Cardiac atrium fibroblast (primary cell): ENCODE measurements around a stretch of chr12.

DNA sequence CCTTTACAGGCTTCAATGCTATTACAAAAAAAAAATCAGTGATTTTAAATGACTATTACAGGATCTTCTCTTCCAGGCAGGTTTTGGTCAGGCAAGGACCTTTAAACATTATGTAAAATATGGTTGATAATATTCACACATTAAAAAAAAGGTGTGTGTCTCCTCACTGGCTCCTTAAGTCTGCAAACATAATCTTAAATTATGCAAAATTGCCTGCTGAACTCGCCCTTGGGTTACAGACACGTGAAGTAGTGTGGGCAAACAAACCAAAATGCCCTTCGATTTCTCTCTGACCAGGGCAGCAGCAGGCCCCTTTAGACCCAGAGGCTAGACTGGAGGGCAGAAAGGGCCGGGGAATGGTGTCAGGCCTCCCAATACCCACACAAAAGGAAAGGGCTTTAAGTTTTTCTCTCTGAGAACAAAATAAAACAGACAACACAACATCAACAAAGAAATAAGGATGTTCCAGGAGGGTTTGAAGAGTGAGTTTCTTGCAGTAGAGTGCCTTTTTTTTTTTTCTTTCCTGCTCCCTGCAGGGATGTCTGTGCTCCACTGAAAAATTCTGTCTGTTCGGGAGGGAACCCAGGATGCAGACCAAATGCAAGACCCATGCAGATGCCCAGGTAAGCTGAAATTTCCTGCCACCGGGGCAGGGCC, 1.8 kb downstream of the TBX3 start:
- RAMPAGE, long total RNA: no peak

GRCh38 chr12:114685862-114686368, 1.9 kb upstream of the TBX3 start:
- RAMPAGE, long total RNA: no peak

- RAMPAGE, long total RNA: no peak
Measured at GRCh38 chr12:115761086-115761741, 516.3 kb downstream of the MED13L start.

- RAMPAGE, long total RNA: no peak
Measured at GRCh38 chr12:116008223-116009378, 268.9 kb downstream of the MED13L start.

DNA sequence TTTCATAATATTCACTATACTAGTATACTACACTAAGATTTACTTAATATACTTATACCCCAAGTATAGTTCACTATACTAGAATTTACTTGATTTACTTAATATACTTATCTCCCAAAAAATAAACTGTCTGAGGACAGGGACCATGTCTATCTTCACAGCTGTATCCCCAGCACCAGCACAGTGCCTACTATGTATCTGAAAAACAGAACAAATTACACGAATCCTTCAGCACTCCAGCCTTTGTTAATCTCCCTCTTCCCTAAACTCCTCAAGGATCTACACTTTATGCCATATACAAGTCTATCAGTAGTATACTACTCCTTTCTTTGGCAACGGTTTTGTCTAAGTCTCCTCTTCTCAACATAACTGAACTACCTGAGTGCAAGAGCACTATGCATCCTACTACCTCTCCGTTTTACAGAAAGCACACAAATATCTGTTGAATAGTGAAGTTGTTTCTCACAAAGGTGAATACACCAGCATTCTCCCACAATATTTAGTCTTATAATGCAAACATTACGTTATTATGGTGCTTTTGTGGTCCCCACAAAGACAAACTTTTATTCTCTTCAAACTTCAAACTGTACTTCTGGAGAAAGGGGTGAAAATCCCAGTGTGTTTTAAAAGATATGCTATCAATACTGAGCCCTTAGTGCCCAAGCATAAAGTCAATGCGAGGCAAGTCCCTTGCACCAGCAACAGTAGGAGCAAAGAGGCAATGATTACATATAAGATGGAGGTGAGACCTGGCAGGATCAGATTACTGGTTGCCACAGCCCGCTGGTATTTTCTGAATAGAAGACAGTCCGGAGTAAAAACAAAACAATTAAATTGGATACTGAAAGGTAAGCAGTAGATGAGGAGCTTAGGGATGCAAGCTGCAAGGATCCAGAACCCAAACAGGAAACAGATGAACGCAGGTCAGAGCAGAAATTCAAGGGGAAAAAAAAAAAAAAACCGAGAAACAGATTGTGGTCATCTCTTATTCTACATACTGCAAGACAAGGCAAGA, 120.0 kb downstream of the MED13L start:
- RAMPAGE, long total RNA: no peak

DNA sequence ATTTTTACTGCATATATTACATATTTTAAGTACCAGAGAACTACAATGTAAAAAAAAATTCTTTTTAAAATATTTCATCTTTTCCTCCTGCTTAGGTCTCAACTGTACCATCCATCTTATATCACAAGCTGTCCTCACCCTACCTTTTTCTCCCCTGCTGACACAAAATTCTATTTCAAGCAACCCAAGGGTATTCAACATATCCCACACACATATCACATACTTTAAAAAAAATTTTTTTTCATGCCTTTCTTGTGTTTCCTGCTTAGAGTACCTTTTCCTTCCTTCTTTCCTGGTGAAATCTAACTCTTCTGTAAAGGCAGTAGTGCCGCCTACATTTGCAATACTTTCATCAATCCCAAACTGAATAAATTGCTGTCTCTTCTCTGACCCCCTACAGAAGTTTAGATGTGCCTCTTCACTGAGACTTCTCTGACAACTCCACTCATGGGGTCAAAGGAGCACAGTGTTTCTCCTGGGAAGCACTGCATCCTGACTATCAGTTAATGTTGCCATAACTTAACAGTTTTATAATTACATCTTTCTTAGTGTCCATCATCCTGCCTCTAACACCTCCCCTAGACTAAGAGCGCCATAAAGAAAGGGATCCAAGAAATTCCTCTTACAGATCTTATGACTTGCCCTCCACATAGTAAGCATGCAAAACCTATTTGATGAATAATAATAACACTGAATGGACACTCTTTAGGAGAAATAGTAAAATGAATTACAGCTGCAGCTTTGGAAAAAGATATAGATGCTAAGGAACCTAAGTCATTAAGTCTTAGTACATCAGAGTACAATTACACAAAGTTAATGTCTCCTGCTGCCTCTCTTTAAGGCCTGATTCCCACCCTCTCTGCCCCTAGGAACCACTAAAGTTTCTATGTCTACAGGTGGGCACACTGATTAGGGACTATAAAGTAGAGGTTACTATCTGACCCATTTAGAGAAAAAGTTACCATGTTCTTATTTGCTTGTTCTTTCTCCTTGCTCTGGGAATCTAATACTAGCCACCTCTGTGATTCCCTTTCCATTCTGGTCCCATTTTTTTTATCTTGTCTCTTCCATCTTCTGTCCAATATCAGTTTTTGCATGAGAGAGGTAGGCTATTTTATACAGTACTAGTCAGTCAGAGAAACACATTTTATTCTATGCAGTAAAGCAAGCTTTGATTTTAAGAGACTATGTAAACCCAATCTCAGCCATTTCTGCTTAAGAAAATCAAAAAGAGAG, 79.0 kb downstream of the MED13L start:
- RAMPAGE, long total RNA: no peak

DNA sequence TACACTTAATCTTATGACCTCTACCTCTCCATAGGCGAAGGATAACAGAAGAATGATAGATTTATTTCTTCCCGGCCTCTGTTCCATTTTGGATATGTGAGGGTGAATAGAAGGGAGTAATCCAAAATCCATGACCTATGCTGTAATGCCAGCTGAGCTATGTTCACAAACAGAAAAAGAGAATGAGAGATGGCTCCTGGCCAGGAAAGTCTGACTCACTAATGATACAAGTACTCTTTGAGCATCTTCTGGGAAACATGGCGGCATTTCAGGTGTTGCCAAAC, 55.2 kb downstream of the MED13L start:
- RAMPAGE, long total RNA: no peak

DNA sequence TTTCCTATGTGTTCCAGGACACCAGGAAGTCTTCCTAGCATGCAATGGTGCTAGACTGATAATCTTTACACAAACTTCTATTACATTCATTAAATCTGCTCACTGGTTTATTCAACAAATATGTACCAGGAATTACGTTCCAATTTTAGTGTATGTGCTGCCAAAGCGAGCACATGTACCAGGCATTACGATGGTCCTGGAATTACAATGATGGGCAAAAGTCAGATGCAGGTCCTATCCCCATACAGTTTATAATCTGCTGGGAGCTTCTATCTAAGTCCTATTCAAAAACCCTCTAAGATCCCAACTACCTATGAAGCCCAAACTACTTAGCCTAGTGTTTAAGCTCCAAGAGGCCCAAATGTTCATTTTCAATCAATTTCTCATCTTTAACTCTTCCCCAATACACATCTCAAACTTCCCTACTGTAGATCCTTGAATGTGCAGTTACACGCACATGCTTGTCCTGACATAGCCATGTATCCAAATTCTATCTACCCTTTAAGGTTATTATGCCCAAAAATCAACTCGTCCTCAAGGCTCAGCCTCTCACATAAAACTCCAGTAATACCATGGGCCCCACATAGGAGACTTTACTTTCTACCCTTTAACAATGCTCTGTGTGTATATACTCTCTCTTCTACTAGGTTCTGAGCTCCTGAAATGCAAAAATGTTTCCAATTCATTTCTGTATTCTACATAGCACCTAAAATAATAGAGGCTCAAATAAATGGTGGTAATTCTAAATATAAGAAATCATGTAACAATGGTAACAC, 53.4 kb downstream of the MED13L start:
- RAMPAGE, long total RNA: no peak

- RAMPAGE, long total RNA: no peak
Measured at GRCh38 chr12:116267299-116268029, 10.0 kb downstream of the MED13L start.

- RAMPAGE, long total RNA: no peak
Measured at GRCh38 chr12:116406416-116407037, 129.0 kb upstream of the MED13L start.

DNA sequence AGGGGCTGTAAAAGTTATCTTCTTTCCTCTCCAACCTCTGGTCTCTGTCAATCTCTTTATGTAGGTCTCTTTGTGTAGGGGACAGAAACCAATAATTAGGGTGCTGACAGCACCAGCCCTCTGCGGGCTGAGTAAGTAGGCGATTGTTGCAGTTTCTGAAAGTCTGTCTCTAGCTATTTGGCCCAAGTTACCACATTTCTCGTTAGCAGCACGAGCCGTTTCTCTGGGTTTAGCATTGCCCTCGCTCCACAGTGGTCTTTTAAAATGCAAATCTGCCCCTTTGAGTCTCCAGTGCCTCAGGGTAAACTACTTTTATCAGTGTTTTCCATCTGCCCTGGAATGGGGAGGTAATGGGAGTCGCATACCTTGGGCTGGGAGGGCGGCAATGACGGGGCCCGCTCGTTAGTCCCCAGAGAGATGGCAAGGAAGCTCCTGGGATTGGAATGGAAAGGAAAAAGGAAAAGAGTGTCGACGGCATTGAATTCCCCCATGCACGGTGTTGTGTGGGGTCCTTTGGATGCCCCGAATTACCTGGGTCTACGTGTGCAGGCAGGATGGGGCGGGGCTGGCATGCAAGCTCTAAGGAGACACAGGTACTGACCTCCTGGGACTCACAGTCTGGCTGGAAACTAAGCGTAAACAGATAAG, 131.9 kb upstream of the MAP1LC3B2 start:
- RAMPAGE, long total RNA: no peak

DNA sequence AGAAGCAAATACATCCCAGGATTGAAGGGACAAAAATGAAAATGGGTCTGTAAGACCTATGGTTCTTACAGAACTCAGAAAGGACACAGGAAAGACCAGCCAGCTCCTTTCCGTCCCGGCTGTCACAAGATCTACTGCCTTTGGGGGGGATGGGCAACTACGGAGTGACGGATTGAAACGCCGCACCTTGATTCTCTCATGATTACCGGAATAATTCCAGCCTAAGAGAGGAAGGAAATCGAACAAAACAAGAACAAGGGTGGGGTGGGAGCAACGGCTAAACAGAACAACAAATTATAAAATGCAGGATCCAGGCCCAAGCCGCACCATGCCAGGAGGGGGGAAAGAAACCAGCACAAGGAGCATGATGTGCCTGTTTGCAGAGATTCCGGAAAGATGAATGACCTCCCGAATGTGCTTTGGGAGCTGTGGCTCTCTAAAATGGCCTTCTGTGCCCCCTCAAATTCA, 72.2 kb downstream of the SPRING1 start:
- RAMPAGE, long total RNA: no peak

GRCh38 chr12:116708703-116709660, 28.9 kb downstream of the SPRING1 start:
- RAMPAGE, long total RNA: no peak

GRCh38 chr12:117020248-117021310, 78.6 kb downstream of the TESC start:
- RAMPAGE, long total RNA: no peak

DNA sequence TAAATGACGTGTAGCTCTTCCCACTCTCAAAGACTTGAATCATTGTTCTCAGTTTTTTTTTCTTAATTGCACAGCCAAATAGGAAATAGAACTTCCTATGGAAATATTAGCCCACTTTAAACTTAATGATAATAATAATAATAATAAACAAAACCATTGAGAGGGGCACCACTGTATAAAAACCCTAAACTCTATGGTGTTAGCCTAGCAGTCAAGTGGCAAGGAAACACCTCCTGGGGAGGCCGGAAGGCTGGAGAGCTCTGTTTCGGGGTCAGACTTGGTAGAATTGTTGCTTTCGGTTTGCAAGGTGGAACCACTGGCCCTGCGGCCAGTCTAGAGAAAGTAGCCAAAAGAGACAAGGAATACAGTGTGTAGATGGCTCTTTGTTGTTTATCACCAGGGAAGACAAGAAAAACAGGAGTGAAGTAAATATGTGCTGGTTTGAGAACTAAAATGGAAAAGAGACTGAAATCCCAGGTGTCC, 40.1 kb upstream of the TESC start:
- RAMPAGE, long total RNA: no peak

DNA sequence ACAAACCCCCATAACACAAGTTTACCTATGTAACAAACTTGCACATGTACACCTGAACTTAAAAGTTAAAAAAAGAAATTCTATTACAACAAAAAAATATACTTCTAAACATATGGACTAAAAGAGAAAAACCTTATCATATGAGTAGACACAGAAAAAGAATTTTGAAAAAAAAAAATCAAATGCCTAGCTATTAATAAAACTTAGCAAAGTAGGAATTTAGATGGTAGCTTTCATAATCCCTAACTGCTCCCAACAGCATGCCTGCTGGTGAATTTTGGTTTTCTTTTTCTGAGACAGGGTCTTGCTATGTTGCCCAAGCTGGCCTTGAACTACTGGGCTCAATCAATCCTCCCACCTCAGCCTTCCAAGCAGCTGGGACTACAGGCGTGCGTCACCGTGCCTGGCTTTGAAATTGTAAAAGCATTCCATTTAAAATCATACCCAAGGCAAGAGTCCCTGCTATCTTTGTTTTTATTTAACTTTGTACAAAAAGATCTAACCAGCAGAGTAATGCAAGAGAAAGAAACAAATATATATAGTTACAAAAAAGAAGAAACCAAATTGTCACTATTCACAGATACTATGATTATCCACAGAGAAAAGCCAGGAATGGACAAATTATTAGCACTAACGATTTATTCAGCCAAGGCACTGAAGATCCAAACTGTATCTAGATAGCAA, 20.7 kb downstream of the FBXO21 start:
- RAMPAGE, long total RNA: no peak

DNA sequence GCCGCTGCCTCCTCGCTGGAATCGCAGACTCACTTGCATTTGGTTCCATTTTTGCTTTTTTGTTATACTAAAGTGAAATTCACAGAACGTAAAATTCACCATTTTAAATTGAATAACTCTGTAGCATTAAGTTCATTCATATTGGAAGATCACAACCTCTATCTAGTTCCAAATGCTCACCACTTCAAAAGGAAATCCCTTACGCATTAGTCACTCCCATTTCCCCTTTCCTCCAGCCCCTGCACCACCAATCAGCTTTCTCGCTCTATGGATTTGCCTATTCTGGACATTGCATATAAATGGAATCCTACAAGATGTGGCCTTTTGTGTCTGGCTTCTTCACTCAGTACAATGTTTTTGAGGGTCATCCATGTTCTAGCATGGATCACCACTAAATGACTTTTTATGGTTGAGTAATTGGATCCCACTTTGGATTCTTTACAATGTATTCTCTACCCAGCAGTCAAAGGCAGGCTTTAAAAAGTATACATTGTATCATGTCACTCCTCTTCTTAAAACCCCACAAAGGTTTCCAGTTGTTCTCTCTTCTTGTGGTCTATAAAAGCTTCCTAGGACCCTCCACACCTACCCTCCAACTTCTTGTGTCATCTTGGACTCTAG, 294.4 kb downstream of the KSR2 start:
- RAMPAGE, long total RNA: no peak

DNA sequence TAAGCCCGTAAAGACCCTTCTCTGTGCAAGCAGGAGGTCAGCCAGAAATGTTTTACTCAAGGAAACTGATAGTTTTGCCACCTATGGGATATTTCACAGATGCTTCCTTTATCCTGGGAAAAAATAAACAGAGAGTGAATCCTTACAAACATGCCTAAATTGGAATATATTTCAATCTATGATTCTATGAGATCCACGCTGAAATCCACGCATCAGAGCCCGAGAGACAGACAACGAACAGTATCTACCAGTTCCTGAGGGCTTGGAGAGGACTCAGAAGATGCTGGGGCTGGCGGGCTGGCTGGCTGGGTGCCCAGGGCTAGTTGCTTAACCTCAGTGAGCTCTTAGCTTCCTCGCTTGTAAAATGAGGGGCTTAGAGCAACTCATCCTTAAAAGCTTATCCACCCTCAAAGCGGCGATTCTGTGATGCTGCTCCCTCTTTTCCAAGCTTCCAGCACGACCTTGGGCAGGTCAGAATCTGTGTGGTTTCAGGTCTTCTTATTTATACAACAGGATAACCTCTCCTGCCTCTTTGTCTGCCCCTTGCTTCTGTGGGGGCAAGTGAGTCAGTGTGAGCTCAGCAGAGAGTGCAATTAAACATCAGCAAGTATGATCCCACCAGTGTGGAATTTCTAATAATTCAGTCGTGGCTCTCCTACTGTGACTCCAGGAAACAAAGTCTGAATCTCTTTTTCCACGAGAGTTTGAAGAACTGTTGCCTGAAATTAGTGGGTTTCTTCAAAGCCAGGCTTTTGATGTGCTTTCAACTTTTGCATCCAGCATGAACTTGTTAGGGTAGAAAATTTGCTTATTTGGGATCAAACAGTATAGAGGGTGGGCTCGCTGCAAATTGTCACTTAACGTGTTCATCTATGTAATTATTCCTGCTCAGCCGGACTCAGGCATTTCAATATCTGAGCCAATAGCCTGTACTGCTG, 281.8 kb downstream of the KSR2 start:
- RAMPAGE, long total RNA: no peak

GRCh38 chr12:118024997-118025511, 8.6 kb downstream of the RFC5 start:
- RAMPAGE, long total RNA: no peak

DNA sequence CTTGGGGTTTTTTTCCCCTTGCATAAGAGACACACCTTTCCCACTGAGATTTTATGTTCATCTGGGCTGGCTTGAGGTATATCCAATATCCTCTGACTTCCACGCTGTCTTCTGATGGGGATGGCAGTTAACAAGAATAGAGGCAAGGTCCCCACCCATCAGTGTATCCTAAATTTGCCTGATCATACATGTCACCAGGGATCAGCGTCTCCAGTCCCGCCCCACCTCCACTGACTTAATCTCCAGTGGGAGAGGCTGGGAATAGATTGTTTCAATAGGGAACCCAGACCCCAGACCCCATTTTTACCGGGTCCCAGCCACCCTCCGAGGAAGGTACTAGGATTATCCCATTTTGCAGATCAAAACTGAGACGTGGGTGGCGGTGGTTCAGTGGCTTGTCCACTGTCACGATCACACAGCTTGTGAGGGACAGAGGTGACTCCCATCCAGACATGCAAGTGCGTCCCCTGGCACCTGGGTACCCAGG, 742 bp downstream of the WSB2 start:
- RAMPAGE, long total RNA: no peak